A375 (cell line): ENCODE measurements around a stretch of chr17.

DNA sequence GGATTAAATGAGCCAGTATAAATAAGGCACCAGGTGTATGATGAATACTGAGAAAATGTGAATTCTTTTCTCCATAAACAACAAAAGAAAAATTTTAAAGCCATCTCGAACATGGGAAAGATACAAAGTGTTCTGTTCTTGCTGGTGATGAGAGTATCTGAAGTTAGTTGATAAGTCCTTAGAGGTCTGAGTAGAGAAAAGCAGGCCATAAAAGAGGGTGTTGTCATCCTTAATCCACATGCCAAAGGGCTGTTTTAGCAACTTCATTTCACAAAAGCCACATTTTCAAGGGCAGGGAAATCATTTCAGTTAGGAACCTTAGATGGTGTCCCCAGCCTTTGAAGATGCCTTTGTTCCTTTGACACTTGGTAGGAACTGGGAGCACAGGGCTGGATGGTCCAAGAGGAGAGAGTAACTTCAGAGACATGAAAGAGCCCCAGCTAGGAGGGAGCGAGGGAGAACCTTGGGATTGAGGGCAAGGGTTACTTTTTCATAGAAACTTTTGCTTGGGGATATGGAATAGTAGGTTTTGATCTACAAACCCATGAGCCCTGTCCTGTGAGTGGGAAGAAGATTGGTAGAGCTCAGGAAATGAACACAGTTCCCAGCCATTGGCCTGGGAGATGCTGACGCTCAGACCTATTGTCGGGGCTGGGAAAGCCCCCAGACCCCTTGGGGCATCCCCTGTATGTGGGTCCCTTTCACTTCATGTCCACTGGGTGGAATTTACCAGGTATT, 18.8 kb downstream of the MSI2 start:
- RAMPAGE, long total RNA, result no peak

DNA sequence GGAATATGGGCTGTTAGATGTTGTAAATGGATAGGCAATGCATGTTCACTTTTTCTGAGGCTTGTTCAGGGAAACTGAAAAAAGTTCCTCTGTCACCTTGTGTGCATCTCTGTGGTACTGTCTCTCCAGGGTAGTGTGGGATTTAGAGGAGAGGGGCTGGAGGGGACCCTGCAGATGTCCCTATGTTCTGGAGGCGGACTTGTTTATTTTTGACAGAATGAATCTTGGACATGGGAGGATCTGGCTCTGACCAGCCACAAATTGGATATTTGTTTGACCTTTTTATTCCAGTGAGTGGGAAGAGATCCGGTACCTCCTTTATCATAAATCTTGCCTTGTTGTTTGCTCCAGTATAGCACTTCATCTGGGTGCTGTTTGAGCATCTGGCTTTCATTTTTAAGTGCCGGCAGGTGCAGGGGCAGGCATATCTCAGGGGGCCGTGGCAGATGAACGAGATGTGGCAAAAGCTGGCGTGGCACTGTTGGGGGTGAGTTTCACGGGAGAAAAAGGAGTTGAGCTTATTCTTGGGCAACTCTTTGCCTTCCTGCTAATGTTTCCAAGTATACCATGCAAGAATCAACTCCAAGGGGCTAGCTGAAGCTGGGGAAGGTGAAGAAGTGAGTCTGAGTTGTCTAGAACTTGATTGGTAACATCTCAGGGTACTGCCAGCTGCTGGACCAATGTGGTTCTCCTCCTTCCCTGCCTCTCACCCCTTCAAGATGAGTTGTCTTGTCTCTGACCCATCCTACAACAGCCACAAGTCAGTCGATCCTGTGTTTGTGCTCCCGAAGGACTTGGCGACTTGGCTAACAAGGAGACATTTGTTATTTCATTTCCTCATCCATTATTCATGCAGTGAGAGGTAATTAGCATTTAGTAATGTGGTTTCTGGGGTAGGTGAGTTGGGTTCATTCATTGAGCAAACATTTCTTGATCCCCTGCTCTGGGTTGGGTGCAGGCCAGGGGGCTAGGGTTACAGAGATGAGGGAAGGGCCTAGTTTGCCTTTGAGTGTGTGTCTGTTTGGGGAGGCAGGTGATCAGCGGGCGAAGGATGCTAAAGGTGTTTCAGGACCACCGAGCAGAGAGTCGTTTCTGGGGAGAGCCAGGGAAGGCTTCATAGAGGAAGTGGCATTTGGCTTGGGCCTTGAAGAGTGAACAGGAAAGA, 38.0 kb downstream of the MSI2 start:
- RAMPAGE, long total RNA, result no peak

- RAMPAGE, long total RNA, result no peak
Measured at GRCh38 chr17:57314735-57315457, 58.6 kb downstream of the MSI2 start.

DNA sequence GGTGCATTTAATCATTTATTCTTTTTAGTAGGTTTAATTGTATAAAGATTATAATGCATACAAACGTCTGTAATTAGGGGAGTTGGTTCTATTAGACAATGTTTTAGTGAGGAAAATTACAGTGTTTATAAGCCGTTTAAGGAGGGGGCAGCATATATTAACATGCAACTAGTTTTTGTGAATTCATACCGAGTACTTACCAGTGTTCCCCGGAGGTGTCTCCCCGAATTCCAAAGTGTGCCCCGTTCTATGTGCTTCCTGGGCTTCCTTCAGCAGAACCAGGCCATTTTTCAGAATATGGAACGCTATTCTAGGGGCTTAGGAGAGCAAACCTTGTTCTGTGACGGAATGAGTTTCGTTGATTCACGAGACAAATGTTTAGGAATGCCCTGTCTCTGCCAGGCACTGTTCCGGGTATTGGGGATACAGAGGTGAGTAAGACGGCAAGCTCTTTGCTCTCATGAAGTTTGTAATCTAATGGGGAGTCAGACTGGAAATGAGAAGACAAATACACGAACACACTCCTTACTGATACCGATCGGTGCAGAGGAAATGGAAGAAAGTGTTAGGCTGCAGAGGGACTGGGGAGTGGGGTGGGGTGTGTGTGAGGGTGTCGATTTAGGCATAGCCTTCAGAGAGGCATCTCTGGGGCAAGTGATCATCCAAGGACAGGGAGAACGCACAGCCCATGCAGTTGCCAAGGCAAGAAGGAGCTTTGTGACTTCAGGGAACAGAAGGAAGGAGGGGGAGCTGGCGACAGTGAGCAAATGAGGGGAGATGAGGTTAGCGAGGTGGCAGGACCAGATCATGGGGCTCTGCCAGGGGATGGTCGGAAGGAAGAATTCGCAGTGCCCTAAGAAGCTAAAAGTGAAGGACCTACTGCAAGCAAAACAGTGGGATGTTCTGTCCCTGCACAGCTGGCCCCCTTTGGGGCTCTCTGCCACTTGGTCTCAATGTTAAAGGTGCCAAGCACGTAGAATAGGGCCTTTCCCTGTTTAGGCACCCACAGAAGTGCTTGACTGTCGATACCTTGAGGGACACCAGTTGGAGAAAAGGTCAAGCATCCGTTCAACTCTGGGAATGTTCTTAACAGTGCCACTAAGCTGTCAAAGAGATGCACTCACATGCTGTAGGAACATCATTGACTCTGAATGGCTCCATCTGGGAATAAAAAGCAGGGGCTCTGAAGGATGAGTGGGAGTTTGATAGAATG, 189.6 kb downstream of the MSI2 start:
- RAMPAGE, long total RNA, result no peak

- RAMPAGE, long total RNA, result no peak
Measured at GRCh38 chr17:57462985-57463711, 206.8 kb downstream of the MSI2 start.

- RAMPAGE, long total RNA, result no peak
Measured at GRCh38 chr17:57537456-57538296, 207.4 kb downstream of the CCDC182 start.

DNA sequence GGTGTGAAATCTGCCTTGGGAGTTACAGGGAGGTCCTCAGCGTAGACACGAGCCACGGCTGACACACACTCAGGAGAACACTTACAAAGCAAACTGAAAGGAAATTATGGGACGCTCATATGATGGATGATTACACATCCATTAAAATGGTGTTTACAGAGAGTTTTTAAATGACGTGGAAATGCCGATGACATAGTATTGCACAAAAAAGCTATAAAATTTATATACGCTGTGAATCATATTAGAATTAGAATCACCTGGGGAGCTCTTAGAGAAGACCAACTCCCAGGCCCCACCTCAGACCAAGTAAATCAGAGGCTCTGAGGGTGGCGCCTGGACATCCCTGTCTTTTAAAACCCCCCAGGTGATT, 175.2 kb downstream of the CCDC182 start:
- RAMPAGE, long total RNA, result no peak

DNA sequence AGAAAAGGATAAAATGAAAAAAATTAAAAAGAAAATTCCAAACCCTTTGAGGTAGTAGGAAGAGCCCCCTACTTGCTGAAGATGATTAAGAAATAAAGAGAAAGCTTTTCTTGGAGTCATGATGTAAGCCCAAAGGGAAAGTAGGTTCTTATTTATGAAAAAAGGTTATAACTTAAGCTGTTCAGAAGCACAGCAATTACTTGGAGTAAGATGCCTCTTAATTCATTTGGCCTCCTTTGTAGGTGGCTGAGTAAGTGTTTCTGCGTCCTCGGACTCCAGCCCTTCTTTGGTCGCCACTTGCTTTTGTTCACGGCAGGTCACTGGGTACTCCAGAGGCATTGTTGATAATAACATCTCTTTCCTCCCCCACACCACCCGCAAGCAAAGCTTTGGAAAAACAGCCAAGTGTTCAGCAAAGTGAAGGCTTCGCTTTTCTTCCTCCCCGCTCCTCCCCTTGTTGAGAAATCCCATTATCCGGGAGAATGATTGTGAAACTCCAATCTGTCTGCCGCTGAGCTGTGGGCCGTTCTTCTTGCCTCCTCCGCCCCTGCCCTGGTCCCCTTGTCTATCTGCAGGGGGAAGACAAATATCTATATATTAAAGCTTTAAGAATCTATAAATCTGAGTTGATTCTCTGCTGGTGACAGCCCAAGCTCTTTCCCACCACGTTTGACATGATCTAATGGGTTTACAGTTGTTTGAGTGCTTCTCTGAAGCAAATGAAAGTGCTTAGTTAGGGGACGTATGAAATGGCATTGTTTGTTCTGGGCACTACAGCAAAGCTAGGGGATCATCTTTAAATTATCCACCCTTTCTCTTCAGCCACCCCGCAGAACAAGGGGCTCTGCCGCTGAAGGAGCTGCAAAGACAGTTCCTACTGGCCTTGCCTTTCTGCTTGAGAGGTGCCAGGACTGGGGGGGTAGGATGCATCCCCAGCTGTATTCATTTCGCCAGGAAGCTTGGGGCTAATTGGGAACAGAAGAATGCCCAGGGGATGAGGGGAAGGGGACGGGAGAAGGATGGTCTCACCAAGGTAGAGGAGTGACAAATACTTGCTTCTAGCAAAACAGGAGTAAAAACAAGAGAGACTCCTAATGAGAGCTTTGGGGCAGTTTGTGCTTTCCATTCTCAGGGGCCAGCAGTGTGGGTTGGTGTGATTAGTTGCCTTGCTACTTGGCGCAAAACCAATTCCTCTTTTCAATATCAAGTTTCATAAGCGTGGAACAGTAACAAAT, 167.1 kb downstream of the CCDC182 start:
- RAMPAGE, long total RNA, result no peak

DNA sequence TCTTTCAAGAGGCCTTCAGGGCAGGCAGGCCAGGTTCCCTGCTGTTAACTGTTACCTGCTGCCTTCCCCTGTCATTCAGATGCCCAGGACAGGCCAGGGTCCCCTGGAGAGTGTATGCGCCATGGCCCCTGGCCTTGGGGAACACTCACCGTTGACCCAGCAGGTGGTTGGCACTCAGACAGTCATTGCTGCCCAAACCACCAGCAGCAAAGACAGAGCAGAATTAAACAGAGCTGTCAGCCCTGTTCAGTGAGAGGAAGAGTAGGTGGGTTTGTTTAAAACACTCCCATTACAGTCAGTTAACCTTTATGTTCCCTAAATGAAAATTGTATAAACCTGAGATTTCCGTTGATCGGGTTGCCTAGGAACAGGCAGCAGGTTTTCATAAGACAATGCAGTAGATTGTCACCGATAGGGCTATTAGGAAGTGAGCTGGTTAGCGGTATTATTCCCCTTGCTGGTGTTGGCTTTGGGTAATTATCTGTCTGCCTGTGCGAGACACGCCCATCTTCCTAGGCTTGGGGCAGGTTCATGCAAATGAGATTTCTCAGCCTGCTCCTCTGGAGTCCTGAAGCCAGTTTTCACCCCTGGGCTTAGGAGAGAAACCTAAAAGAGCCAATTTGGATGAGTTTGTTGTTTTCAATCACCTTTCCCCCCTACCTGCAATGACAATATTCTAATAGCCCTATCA, 132.5 kb downstream of the CCDC182 start:
- RAMPAGE, long total RNA, result no peak

DNA sequence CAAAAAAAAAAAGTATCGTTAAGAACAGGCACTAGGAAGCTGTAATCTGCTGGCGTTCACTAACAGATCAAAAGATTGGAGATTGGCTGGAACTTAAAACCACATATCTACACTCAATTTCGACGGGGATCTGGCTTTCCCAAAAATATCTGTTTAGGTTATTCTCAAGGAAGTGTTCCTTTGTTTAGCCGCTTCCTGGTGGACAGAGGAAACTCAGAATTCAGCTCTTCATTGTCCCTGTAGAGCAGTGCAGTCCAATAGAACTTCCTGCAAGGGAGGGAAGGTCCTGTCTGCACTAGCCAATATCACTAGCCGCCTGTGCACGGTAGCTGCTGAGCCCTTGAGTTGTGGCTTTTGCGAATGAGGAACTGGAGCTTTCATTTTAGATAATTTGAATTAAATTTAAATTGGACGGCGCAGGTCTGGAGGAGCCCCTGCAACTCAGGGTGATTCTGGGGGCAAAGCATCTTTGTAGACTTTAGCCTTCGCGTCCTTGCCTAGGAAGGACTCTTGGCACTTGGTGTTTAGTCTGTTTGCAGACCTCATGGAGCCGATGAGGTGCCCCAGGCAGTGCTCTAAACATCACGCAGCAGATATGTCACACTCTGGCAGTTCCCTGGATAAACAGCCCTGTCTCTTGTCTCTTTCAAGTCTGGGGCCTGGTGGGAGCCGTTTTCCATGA, 122.3 kb downstream of the CCDC182 start:
- RAMPAGE, long total RNA, result no peak

GRCh38 chr17:57665100-57665536, 80.0 kb downstream of the CCDC182 start:
- RAMPAGE, long total RNA, result no peak

DNA sequence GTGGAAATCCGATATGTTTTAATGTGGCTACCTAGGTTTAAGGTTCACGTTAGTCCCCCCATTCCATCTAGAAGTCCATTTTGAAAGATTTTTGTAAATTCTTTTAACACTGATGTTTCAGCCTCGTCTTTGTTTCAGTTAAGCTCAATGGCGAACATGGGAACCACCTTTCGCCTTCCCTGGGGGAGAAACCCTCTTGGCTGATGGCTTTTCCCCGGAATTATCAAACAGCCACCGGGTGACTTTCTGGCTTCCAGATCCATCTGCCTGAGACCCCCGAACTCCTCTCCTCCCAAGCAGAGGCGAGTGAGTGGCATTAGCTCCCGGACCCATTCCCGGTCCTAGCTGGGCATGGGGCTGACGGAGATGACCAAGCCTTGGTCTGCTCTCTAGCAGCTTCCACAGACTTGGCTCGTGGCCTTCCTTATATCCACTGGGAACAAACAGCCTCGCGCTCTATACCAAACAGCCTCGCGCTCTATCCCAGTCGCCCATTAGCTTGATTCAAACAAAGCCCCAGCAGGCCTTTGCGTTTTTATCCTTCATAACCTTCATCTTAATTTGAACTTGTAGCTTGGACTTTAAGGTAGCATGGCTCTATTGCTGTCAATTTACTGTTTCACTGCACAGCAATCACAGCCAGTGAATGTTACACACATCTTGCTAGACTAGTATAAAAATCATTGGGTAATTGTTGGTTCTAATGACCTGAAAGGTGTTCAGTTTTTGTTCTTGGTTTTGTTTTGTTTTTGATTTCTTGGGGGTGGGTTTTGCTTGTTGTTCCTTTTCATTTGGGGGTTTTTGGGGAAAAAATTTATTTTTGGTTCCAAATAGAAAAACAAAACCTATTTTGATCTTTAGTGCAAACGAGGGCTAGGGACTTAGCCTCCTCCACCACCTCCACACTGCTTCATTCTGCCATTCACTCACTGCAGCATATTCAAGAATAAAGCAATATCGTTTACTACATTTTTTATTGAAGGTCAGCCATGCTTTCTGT, 62.2 kb downstream of the CCDC182 start:
- RAMPAGE, long total RNA, result no peak

DNA sequence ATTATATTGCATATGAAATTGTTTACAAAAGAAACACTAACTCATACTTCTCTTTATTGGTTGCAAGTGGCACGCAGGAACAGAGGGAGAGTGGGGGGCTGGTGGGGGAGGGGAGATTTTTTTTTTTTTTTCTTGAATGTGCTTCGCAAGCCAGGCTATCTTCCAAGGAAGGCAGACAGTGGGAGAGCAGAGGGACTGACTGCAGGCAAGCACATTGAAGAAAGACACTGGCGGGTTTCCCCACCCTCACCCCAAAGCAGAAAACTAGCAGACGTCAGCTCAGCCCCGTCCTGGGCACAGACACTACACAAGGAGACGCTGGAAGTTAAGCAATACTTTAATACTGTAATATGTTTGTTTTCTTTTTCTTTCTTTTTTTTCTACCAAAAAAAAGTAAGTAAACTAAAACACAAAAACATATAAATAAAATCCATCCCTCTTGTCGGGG, 61.5 kb downstream of the CCDC182 start:
- RAMPAGE, long total RNA, result no peak

- RAMPAGE, long total RNA, result no peak
Measured at GRCh38 chr17:57873026-57874100, 23.5 kb upstream of the MRPS23 start.

GRCh38 chr17:57876224-57876732, 26.4 kb upstream of the MRPS23 start:
- RAMPAGE, long total RNA, result no peak

DNA sequence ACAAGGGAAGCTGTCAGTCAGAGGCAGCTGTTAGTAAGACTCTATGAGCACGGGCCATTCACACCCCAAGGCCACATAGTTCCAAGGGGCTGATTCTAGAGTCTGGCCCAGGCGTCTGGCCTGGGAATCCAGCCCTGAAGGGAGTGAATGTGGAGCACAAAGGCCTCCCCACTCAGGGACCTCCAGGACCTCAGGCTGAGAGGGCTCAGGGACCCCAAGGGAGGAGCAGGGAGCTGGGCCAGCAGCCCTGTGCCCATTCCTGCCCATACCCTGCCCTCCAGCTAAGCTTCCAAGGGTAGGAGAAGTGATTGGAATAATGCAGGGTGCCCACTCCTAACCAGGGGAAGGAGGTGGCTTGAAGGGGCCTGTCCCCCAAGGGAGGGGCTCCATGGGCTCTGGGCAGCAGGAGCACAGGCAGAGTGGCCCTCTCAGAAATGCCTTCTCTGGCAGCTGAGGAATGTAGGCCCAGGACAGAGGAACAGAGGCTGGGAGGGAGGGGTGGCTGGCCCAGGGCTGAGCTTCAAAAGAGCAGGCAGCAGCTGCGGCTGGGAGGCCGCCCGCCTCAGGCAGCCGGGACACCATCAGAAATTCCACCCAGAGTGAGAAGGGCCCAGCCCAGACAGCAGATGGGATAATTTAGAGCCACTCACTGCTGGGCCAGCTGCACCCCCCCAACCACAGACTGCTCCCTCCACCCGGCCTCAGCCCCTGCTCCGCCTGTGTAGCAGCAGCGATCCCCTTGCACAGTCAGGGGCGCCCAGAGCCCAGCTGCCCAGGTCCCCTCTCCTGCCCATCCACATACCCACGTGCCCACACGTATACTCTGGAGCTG, 49.0 kb upstream of the MRPS23 start:
- RAMPAGE, long total RNA, result no peak

- RAMPAGE, long total RNA, result no peak
Measured at GRCh38 chr17:57916049-57916789, 39.0 kb downstream of the CUEDC1 start.

DNA sequence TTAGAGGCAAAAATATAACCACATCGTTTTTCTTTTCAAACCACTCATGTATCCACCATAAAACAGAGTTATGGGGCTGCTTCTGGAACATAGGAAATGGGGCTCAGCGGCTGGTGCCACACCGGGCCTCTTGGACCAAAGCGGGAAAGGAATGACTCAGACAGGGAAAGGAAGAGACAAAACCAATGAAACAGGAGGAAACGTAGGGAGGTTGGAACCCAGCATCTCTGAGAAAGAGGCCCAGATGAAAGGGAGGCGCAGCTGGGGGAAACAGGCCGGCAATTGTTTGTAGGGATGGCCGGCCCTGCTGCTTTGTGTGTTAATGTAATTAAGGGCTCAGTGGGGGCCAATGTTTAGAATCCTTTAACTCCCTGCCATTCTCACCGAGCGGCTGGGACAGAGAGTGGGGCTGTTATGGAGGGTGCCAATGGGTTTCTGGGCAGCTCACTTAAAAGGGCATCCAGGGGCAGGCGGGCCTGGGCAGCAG, 28.4 kb downstream of the CUEDC1 start:
- RAMPAGE, long total RNA, result no peak

GRCh38 chr17:57939783-57940605, 15.2 kb downstream of the CUEDC1 start:
- RAMPAGE, long total RNA, result no peak

GRCh38 chr17:57946107-57946476, 9.1 kb downstream of the CUEDC1 start:
- RAMPAGE, long total RNA, result no peak